HT1080 (cell line): ENCODE measurements around a stretch of chr14.

GRCh38 chr14:67887601-67888073 is 68.1 kb downstream of the RAD51B start:
RAMPAGE:
- cytosol, long total RNA, result no peak
- long total RNA, result no peak
- nucleus, long total RNA, result no peak

DNA sequence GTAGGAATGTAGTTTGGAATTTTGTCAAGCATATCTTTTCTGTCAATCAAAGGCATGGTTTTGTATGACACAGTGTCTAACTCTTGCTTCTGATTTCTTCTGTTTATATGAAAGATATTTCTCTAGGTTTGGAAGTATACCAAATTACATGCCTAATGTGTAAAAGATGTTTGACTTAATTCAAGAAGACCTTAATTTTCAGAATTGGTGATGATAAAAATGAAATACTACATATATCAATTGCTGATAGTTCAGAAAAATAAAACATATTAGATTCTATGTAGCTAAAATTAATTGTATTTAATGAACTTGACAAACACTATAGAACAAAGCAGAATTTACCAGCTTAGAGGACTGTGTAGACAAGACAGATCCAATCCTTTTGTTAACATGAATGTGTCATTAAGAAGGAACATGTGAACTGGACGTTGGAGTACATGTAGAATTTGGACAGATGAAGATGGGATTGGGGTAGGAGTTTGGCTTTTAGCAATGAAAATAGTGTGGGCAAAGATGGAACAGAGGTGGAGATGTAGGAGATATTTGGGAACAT is 135.9 kb downstream of the RAD51B start:
RAMPAGE:
- cytosol, long total RNA, result no peak
- long total RNA, result no peak
- nucleus, long total RNA, result no peak

DNA sequence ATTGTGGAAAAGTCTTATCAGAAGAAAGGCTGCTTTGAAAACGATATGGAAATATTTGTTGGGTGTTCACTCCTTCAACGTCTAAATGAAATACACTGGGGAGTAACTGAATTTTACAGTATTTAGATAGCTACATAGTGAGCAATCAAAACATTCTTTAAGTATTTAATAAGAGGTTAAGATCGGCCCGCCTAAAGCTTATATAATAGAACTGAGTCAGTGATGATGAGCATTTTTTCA is 228.3 kb downstream of the RAD51B start:
RAMPAGE:
- cytosol, long total RNA, result no peak
- long total RNA, result no peak
- nucleus, long total RNA, result no peak

GRCh38 chr14:68088303-68089031 is 268.9 kb downstream of the RAD51B start:
RAMPAGE:
- cytosol, long total RNA, result no peak
- long total RNA, result no peak
- nucleus, long total RNA, result no peak

DNA sequence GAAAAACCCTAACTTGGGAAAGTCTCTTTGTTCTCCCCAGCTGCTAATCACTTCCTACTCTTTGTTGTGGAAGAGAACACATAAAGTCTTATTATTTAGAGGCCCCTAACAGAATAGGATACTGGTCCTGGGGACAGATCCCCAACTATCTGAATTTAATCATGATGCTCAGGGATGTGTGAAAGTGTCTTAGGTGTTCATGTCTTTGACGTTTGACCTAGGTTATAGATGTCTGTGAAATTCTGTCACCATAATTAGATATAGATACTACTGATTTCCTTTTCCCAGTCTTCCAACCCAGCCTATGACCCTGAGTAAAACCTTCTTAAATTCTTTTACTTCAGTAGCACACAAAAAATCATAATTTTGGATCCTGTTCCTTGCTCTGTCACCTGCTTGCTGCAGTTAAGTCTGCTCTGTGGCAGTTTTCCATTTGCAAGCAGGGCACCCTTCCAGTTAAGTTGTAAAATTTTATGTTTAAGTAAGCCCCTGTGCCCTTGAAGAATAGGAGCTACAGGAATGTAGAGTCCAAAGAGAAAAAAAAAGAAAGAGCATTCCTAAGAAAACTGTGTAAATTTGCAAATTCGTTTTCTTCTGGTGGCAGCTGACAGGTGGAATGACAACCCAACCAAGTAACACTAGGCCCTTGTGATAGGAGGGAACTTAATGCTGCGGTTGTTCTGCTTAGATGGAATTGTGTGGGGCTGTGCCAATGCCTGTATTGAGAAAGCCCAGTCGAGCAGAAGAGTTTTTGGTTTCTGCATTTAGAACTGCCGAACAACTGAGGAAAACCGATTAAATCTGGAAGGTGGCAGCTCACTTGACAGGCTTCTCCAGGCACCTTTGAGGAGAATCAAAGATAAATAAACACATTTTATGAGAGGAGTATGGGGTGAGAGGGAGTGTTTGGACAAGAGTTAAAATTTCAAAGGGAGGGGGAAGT is 279.8 kb downstream of the RAD51B start:
RAMPAGE:
- cytosol, long total RNA, result no peak
- long total RNA, result no peak
- nucleus, long total RNA, result no peak

RAMPAGE:
- cytosol, long total RNA, result no peak
- long total RNA, result no peak
- nucleus, long total RNA, result no peak
Observed at GRCh38 chr14:68137458-68138386, 318.1 kb downstream of the RAD51B start.

DNA sequence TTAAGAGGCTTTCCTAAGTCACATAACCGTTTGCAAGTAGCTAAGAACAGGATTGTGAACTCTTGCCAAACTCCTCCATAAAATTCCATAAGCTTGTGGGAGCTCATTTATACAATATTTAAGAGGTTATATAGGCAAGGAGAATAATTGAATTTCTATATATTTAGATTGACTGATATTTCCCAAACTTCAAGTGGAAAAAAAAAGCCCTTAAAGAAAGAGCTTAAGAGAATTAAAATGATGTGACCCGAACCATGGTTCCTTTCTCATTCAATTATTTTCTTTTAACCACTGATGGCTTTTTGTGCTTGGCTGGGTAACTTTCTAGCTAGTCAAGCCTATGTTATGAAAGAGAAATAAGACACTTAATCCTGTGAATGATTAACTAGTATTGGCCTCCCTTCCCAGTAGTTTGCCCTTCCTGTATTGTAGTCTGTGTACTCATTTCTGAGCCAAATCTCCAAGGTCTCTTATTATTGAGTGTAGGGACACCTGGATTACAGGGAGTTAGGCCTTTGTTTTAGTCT is 352.9 kb downstream of the RAD51B start:
RAMPAGE:
- cytosol, long total RNA, result no peak
- long total RNA, result no peak
- nucleus, long total RNA, result no peak

DNA sequence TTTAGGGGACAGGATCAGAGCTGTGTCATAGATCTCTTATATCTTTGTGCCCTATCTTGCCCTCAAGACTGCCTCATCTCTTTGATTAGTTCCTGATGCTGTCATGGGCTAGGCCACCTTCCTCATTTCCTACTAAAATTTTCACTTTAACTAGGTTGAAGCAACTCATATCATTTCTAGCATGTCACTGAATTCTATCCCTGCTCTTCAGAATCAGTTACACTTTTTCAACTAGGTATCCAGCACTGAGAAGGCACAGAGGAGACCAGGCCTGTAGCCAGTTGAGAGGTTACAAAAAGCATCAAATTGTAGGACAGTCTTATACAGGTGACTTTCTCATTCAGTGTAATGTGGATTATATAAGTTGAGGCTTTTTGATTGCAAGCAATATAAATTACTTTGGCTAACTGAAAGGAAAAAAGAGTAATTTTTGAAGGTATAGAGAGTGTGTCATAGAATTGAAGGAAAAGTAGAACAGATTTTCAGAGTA is 410.3 kb downstream of the RAD51B start:
RAMPAGE:
- cytosol, long total RNA, result no peak
- long total RNA, result no peak
- nucleus, long total RNA, result no peak

DNA sequence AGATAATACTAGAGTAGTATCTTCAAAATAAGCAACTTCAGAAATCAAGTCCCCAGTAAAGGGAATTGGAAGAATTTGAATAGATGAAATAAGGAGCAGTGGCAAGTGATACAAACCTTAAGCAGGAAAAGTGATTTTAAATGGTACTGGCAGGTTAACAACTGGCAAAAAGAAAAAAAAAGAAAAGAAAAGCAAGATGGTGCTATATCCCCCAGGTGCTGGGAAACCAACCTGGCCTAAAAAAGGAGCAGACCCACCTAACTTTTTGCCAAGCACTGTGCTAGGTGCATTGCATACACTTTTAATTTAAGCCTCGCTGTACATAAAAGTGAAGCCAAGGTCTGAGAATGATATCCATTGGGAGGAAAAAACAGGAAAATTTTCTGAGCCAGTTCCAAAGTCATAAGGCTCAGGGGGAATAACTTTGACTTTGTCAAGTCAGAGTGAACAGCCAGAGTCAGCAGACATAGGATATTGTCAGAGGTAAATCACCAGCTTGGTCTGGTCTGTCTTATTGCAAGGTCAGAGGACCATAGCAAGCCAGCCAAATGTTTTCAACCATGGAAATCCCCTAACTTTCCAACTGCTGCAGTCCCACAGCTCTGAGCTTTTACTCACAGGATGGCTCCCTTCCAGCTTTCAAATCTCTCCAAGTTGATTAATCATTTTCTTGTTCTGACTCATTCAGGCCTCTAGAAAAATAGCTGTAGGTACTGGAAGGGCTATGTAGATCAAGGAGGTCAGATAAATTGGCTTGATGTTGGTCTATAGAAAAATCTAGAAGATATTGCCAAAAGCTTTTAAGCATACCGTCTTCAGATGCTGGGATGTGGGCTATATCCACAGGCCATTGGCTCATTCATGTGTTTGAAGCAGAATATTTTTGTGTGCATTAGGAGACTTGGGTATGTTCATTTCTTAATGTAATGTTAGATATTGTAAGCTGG is 412.9 kb downstream of the RAD51B start:
RAMPAGE:
- cytosol, long total RNA, result no peak
- long total RNA, result no peak
- nucleus, long total RNA, result no peak

GRCh38 chr14:68268018-68268561 is 448.5 kb downstream of the RAD51B start:
RAMPAGE:
- cytosol, long total RNA, result no peak
- long total RNA, result no peak
- nucleus, long total RNA, result no peak

RAMPAGE:
- cytosol, long total RNA, result no peak
- long total RNA, result no peak
- nucleus, long total RNA, result no peak
Observed at GRCh38 chr14:68282567-68283450, 463.2 kb downstream of the RAD51B start.

DNA sequence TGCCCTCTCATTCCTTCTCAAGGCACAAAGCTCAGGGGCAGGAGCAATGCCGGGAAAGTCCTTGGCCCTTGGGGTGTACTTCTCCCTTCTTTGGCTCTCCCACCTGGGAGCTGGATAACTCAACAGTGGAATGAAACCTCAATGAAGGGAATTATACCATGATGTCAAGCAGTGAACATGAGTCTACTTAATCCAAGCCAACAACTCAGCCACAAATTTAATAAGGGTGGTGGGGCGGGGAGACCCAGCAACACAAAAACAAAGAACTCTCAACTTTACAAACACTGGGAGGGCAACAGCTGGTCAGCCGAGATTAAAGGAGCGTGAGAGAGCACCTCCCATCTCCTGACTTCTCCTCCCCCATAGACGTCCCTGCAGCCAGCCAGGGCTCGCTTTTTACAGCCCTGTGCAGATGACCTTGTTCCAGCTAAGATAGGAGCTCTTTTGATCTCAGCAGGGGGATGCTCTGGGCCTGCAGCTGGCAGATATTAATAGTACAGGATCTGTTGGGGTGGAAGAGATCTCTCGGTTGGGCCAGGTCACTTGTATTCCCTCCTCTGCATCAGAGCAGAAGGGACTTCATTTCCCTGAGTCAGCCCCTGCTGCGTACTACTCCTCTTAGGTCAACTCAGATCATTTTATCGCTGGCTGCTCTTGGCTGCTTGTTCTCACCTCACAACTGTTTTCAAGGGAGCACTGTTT is 475.7 kb downstream of the RAD51B start:
RAMPAGE:
- cytosol, long total RNA, result no peak
- long total RNA, result no peak
- nucleus, long total RNA, result no peak

DNA sequence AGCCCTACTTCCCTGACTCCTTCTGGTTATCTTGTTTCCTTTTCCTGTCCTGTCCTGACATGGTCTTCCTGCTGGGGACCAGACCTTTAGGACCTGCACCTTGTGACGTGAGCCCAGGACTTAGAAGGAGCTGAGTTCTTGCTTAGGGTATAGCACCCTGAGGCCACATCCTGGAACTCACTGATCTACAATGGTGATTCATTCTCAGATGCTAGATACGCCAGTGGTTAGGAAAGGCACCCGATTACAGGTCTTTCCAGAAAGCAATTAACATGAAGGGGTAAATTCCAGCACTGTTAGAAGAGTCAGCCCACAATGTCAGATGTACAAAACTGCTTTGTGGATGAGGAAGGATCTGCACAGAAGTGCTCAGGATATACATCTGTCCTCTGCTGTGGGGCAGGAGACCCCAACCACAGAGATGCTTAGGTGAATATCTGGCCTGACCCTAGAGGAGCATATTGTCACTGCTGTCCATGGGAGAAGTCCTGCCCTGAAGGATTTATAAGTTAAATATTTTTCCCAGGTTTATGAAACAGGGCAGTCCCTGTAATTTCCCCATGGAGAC is 324.1 kb downstream of the ZFP36L1 start:
RAMPAGE:
- cytosol, long total RNA, result no peak
- long total RNA, result no peak
- nucleus, long total RNA, result no peak

DNA sequence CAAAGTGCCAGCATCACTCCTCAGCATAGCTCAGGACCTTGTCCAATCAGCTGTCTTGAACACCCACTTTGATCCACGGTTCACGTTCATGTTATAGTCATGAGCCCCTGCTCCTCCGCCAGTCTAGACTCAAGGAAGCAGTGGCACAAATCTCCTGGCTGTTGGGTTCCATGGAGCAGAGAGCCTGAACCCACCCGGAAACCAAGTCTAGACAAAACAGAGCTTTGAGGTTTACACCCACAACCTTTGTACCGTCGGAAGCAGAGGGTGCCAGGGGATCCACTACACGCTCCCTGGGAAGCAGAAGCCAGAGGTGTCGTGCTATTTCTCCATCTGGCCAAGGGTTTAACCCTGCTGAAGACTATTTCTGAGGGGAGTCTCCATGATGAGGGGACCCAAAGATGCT is 285.1 kb downstream of the ZFP36L1 start:
RAMPAGE:
- cytosol, long total RNA, result no peak
- long total RNA, result no peak
- nucleus, long total RNA, result no peak

DNA sequence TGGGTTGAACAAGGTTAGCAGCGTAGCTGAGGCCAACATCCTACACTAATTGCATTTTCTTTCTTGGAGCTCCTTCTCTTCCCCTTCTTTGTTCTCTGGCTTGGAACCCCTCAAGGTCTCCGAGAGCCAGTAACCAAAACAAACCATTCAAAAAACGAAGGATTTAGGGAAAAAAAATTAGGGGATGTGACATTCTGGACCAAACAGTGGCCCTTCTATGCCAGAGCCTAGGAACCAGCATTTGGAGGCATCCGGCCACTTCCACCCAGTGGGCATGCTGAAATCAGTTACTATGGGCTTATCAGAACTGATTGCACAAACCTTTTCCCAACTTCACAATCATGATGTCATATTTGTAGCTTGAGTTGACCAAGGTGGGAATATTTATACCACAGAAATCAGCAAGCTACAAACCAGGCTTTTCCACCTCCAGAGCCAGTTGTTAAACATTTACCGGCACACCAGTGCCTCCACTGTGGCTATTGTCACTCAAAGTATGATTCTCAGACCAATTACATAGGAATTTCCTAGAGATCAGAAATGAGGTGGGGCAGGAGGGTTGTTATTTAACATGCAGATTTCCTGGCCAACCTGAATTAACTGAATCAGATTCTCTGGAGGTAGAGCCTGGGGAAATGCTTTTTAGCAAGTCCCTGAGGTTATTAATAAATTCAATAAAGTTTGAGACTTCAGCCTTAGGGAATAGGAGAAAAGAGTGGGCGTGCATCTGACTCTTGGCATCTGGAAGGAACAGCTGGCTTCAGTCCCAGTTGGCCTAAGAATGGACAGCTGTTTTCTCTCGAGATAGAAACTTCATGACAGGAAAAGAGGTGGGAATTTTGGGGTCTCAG is 273.9 kb downstream of the ZFP36L1 start:
RAMPAGE:
- cytosol, long total RNA, result no peak
- long total RNA, result no peak
- nucleus, long total RNA, result no peak

RAMPAGE:
- cytosol, long total RNA, result no peak
- long total RNA, result no peak
- nucleus, long total RNA, result no peak
Observed at GRCh38 chr14:68520535-68521312, 272.1 kb downstream of the ZFP36L1 start.

DNA sequence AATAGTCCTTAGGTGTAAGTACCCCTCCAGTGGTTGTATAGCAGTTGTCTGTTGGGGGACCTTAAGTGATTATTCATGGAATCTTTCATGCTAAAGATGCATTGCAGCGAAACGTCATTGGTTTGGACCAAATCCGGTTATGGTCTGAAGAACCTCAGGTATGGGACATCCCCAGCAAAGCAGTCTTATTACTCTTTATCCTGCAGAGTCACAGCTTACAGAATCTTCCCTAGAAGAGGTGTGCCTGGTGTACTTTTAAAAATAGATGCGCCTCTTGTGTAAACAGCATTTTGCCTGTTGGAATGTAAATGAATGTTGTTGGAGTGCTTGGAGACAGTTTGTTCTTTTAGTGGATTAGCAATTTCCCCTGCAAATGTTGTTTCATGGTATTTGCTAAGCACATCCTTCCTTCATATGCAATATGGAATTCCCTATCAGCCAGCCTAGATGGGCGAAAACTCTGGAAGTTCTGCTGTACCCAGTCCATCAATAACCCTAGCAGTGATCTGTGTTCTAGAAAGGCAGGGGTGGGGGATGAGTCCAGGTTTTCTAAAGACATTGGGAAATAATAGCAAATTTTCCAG is 242.5 kb downstream of the ZFP36L1 start:
RAMPAGE:
- cytosol, long total RNA, result no peak
- long total RNA, result no peak
- nucleus, long total RNA, result no peak

DNA sequence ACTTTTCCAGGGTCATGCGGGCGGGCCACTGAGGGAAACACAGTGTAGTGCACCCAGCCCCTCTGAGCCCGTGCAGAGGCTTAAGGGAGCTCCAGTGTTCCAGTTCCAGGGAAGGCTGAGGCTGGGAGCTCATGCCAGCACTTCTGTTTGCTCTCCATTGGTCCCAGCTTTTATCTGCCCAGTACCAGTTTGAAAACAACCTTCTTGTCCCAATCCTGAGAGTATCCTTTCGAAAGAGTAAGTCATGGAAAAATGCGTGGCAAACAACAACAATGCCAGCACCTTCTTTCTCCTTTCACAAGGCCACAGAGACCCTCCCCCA is 185.8 kb downstream of the ZFP36L1 start:
RAMPAGE:
- cytosol, long total RNA, result no peak
- long total RNA, result no peak
- nucleus, long total RNA, result no peak

GRCh38 chr14:68668925-68669553 is 123.8 kb downstream of the ZFP36L1 start:
RAMPAGE:
- cytosol, long total RNA, result no peak
- long total RNA, result no peak
- nucleus, long total RNA, result no peak

GRCh38 chr14:68671666-68672345 is 121.1 kb downstream of the ZFP36L1 start:
RAMPAGE:
- cytosol, long total RNA, result no peak
- long total RNA, result no peak
- nucleus, long total RNA, result no peak